Islet of Langerhans (tissue), 1 donor: ENCODE results near the genes TPTE, LIPI and HSPA13.

GRCh38 chr21:5101655-5102154 lies 5419.7 kb upstream of the TPTE start:
- RRBS, result no CpG with 5 or more reads among the region's 17 CpGs

DNA sequence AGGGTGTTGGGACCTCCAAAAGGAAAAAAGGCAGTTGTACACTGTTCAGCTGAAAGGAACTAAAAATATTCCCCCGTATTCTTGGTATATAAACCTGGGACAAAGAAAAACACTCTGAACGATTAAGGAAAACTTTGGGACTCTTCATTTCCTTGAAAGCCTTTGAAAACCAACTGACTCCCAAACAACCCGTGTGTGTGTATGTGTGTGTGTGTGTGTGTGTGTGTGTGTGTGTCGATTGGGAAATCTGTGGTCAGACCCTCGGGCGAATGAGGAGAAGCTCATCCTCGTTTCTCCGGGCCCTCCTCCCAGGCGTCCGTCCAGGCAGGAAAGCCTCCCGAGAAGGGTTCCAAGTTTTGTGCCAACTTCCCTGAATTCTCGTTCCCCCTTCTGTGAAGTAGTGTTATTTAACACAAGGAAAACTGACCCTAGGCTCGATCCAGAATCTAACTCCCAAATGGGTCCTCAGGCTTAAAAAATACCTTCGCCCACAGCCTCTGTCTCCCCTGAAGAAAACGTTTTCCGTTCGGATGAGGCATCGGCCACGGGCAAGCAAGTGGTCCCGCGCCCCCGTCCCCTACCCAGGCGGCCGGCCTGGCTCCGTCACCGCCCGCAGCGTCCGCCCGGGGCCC lies 4411.6 kb upstream of the TPTE start:
- RRBS, result no CpG with 5 or more reads among the region's 30 CpGs

DNA sequence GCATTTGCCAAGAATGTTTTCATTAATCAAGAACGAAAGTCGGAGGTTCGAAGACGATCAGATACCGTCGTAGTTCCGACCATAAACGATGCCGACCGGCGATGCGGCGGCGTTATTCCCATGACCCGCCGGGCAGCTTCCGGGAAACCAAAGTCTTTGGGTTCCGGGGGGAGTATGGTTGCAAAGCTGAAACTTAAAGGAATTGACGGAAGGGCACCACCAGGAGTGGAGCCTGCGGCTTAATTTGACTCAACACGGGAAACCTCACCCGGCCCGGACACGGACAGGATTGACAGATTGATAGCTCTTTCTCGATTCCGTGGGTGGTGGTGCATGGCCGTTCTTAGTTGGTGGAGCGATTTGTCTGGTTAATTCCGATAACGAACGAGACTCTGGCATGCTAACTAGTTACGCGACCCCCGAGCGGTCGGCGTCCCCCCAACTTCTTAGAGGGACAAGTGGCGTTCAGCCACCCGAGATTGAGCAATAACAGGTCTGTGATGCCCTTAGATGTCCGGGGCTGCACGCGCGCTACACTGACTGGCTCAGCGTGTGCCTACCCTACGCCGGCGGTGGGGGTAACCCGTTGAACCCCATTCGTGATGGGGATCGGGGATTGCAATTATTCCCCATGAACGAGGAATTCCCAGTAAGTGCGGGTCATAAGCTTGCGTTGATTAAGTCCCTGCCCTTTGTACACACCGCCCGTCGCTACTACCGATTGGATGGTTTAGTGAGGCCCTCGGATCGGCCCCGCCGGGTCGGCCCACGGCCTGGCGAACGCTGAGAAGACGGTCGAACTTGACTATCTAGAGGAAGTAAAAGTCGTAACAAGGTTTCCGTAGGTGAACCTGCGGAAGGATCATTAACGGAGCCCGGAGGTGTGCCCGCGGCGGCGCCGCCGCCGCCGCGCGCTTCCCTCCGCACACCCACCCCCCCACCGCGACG lies 2266.3 kb upstream of the TPTE start:
- RRBS, result no CpG with 5 or more reads among the region's 86 CpGs

DNA sequence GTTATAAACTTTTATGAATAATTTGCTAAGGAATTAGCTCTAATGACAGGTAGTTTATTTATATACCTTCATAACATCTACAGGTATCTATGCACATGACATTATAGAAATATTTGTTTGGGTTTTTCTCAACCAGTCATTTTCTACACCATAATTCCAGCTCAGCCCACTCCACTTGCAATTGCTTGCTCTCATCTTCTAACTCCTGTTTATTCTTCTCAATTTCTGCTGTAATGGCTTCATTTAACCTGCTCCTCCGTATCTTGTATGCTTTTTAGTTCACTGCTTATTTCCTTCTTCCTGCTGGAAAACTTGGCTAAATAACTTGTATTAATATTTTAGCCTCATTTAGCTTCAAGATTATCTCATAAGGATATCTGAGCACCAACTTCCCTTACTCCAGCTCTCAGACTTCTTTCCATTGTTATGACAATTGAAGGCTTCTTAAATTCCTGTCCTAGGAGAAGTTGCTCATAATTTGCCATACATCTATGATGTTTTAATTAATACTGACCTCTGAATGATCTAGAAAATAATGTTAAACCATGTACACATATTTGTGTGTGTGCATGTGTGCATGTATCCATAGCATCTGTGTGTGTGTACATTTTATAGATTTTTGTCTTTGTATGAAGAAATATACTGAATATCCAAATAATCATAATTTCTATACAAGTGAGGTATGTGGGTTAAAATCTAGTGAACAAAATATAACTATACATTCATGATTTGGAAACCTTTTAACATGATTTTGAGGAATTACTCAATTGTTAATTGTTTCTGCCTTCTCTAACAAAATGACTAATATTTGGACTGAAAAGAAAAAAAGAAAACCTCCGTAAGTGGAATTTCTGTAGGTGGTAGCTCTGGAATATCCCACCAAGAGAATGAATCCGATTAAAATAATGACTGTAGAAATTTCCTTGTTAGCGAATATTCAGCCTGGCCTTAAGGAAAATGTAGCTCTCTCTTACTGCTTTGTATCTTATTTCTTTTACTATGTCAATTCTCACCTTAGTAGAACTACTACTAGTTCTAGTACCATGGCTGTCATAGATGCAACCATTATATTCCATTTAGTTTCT lies 1524.3 kb upstream of the TPTE start:
- RRBS, result no CpG with 5 or more reads among the region's 4 CpGs

GRCh38 chr21:9129585-9130169 lies 1391.7 kb upstream of the TPTE start:
- RRBS, result no CpG with 5 or more reads among the region's 30 CpGs

GRCh38 chr21:10521113-10521741 lies at the start of gene TPTE:
Gene TPTE (plus strand): TSS chr21:10521583.
- RRBS, result 60% methylated on average over 18 of the region's 78 CpGs

DNA sequence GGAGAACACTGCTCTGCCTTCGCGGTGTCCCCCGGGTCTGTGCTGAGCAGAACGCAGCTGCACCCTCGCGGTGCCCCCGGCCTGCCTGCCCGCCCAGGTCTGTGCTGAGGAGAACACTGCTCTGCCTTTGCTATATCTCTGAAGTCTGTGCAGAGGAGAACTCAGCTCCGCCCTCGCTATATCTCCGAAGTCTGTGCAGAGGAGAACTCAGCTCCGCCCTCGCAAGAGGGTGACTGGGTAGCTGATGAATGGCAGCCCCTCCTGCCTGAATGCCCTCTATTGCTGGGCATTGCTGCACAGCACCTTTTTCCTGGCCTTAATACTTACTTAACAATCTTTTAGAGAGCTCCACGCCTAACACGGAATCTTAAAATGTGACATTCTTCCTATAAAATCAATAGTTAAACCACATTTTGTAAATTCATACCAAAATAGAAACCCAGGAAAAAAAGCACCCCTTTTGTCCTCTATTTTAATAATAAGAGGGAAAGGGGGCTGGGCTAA lies 249.3 kb upstream of the POTED start:
- RRBS, result no CpG with 5 or more reads among the region's 15 CpGs

DNA sequence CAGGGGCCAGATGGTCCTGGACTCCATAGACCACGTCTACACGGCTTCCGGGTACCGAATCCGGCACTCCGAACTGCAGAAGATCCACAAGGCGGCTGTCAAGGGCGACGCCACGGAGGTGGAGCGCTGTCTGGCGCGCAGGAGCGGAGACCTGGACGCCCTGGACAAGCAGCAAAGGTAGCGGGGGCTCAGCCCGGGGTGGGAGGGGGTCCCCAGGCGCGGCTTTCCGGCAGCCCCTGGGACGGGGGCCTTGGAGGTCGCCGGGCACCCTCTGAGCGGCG lies 146.5 kb downstream of the LIPI start:
- RRBS, result no CpG with 5 or more reads among the region's 25 CpGs

GRCh38 chr21:14210672-14211240 lies at the start of gene LIPI:
Gene LIPI (minus strand): TSS chr21:14210955.
- RRBS, result no CpG with 5 or more reads among the region's 2 CpGs

DNA sequence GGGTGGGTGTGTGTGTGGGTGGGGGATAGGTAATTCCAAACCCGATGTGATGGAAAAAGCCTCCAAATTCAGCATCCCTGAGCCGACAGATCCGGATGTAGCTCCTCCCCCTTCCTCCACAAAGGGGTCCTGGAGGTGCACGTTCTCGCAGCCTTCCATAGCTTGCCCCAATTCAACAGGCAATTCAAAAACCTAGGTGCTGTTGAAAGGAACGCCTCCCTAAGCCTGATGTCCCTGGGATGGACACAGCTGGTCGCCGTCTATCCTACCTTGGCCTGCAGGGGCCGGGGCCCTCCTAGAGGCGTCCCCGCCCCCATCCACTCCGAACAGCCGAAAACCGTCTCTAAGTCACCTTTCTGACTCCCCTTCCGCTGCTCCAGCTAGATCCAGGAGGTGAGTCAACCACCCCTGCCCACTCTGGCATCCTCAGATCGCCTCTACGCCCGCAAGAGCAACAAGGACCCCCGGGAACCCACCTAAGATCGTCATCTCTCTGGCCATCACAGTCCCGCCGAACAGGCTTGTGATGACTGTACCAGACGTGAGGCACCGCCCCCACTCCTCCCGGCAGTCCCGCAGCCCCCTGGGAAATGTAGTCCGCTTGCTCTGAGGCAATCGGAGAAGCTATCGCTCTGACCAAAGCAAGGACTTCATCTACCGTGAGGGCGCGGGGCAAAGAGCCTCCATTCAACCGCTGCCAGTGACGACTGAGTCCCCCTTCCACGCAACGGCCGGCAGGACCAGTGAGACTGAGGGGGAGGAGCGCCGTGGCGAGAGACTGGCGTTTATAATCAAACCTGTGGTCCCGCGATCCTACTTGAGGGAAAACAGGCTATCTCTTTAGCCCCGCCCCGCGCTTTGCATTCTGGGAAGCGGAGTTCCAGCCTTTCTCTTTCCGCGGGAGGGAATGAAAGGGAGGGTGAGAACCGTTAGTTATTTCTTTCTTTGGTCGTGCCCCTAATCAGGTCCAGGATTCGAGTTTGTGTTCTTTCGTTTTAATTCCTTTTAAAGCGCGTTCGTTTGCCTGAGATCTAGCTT lies at the start of gene HSPA13:
Gene HSPA13, minus strand, starts transcription at position 528 of the 1,038 bp plus-strand sequence.
- RRBS, result 4% methylated on average over 5 of the region's 56 CpGs

GRCh38 chr21:14550079-14550675 lies 4.1 kb upstream of the SAMSN1 start:
- RRBS, result no CpG with 5 or more reads among the region's 4 CpGs

GRCh38 chr21:14662683-14663008 lies 116.5 kb upstream of the SAMSN1 start:
- RRBS, result no CpG with 5 or more reads among the region's 2 CpGs

DNA sequence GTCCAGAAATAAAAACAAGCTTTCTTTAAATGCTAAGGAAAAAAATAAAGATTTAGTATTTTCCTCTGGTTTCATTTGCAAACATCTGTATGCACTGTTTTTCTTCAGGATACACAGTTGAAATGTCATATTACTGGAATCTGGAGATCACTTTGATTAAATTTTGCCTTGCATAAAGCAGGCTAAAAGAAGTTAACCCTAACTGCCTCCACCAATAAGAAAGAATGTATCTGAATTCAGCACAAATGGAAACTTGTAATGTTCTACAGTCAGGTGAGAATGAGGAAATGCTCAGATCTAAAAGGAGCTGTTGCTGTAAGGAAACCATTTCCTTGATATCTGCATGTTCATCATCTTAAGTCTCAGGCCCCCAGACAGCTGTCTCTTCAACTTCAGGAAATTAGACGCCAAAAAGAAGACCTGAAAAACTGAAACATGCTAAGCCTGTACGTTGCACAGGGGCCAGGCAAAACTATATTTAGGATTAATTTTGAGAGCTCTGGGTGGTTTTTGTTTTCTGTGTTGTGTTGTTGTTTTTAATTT lies 130.0 kb upstream of the SAMSN1 start:
- RRBS, result no CpG with 5 or more reads among the region's 2 CpGs

- RRBS, result no CpG with 5 or more reads among the region's 3 CpGs
Observed at GRCh38 chr21:14744424-14744984, 198.4 kb upstream of the SAMSN1 start.

- RRBS, result no CpG with 5 or more reads among the region's 6 CpGs
Observed at GRCh38 chr21:15028891-15029658, 35.7 kb downstream of the NRIP1 start.

DNA sequence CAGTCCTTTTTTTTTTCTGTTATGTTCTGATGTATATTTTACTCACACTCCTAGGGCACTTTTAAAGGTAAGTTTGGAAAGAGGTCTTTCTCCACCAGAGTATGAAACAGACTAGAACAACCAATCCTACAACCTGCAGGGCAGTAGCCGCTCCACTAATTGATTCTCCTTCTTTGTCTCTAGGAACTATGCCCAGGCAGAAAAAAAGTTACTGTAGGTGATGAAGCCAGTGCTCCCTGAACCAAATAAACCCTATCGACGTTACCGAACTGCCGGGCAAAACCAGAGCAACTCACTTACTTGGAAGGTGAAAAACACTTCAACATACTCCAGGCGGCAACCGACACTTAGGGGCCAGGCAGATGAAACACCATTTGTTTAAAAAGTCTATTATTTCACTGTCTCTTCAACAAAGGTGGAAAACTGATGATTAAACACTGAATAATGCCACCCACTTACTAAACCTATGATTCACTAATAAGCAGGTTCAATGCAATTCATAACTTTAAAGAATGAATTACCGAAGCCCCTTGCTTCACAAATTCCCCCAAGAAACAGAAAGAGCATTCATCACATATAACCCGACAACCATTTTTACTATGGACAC lies 1.7 kb downstream of the NRIP1 start:
- RRBS, result no CpG with 5 or more reads among the region's 9 CpGs

- RRBS, result no CpG with 5 or more reads among the region's 5 CpGs
Observed at GRCh38 chr21:15219732-15220162, 154.9 kb upstream of the NRIP1 start.

DNA sequence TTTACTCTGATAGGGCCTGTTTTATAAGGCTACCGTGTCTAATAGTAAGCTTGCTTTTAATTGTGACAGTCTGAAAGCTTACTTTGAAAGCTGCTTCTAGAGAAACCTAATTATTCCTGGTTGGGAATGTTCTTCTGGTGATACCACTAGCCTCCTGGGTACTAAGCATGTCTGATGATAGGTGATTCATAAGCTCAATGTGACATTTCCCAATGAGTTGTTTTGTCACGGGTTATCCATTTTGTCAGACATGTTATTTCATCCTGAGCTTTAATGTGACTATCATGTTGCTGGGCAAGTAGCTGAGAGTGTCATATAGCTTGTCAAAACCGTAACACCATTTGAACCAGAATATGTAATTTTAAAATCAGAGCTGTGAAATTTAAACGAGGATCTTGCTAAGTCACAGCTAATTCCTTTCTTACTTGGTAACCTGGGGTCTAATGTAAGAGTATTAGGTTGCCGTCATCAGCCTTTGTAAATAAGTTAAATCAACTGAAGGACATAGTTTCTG lies 529.1 kb downstream of the USP25 start:
- RRBS, result no CpG with 5 or more reads among the region's 5 CpGs

GRCh38 chr21:16304575-16305088 lies 574.9 kb downstream of the USP25 start:
- RRBS, result no CpG with 5 or more reads among the region's 5 CpGs